ENCODE measurements around the gene RASSF4.

- RRBS, result no CpG with 5 or more reads among the region's 5 CpGs
These were observed 124.3 kb downstream of the ZNF33B start for GRCh38 chr10:42513889-42514703.

GRCh38 chr10:42783161-42783722, 647 bp downstream of the BMS1 start:
- RRBS, result no CpG with 5 or more reads among the region's 13 CpGs

- RRBS, result no CpG with 5 or more reads among the region's 10 CpGs
These were observed 34.4 kb downstream of the CSGALNACT2 start for GRCh38 chr10:43172309-43173371.

DNA sequence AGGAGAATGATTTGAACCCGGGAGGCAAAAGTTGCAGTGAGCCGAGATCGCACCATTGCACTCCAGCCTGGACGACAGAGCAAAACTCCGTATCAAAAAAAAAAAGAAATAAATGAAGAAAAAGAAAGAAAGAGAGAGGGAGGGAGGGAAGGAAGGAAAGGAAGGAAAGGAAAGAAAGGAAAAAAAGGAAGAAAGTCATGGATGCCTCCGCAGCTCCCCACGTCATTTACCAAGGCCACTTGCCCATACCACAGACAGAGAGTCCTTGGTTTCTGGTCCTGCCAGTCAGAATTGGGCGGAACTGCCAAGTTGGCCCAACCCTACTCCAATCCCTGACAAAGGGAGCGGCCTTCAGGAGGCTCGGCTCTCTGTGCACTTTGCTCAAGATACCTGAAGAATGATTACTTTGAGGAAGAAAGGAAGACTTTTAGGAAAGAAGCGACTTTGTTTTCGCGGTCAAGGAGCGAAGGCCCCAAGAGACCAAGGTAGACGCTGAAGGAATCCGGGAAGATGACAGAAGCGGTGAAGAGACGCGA, 49.2 kb upstream of the FXYD4 start:
- RRBS, result no CpG with 5 or more reads among the region's 19 CpGs

DNA sequence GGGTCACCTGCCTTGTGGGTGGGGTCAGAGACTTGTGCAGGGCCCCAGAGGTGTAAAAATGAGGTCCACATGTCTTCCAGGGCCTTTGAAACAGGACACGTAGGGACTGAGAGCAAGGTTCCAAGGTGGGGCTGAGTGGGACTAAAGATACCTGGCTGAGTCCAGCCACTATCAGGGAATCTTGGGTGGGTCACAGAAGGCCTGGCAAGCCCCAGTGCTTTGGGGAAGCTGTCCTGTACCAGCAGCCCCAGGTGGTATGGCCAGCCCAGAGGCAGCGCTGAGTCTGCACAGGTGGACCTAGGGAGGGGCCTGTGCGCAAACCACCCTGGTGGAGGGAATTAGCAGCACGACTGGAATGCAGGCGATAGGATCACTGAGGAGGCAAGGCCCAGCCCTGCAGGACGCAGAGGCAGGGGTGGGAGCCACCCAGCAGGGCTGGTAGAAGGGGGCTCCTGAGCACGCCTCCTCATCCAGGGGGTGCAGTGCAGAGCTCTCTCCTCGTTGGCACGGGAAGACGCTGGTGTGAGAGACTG, 5.8 kb downstream of the FXYD4 start:
- RRBS, result no CpG with 5 or more reads among the region's 10 CpGs

GRCh38 chr10:43816223-43816612, 167.5 kb upstream of the ZNF32 start:
- RRBS, result no CpG with 5 or more reads among the region's 5 CpGs

GRCh38 chr10:44376085-44376802, 8.7 kb downstream of the CXCL12 start:
- RRBS, result no CpG with 5 or more reads among the region's 7 CpGs

- RRBS, result no CpG with 5 or more reads among the region's 1 CpG
These were observed 53.2 kb upstream of the CXCL12 start for GRCh38 chr10:44438113-44438464.

DNA sequence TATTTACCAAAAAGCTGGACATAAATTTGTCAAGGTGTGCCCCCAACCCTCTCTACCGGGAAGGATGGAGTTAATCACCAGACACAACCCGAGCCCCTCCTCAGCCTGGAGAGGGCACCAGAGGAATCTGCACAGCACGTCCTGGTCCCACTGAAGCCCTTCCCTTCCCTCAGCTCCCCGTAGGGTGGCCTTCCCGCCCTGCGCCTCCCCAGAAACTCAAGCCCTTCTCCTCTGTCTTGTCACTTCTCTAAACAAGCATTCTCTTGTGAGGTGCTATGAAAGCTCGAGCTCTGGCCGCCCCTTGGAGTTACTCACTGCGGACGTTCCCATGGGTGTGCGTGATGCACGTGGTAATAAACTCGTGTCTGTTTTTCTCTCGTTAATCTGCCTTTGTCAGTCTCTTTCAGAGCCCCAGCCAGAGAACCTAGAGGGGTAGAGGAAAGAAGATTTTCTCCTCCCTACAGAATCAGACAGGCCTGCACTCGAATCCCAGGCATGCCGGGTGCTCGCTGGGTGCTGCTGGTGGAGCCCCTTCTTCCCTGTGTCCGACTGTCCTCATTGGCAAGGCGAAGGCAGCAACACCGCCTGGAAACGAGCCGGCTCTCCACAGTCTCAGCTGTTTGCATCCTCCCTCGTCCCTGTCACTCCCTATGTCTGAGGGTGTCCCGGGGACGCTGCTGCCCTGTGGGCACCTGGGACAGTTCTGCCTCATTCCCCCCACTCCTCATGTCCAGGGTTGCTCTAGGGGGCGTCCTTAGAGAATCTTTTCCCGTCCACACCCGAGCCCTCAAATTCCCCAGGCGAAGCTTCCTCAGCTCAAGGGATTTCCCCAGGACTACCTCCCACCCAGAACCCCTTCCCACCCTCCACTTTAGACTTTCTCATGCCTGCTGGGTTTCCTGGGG, 31.8 kb upstream of the TMEM72 start:
- RRBS, result 86% methylated on average over 9 of the region's 29 CpGs

DNA sequence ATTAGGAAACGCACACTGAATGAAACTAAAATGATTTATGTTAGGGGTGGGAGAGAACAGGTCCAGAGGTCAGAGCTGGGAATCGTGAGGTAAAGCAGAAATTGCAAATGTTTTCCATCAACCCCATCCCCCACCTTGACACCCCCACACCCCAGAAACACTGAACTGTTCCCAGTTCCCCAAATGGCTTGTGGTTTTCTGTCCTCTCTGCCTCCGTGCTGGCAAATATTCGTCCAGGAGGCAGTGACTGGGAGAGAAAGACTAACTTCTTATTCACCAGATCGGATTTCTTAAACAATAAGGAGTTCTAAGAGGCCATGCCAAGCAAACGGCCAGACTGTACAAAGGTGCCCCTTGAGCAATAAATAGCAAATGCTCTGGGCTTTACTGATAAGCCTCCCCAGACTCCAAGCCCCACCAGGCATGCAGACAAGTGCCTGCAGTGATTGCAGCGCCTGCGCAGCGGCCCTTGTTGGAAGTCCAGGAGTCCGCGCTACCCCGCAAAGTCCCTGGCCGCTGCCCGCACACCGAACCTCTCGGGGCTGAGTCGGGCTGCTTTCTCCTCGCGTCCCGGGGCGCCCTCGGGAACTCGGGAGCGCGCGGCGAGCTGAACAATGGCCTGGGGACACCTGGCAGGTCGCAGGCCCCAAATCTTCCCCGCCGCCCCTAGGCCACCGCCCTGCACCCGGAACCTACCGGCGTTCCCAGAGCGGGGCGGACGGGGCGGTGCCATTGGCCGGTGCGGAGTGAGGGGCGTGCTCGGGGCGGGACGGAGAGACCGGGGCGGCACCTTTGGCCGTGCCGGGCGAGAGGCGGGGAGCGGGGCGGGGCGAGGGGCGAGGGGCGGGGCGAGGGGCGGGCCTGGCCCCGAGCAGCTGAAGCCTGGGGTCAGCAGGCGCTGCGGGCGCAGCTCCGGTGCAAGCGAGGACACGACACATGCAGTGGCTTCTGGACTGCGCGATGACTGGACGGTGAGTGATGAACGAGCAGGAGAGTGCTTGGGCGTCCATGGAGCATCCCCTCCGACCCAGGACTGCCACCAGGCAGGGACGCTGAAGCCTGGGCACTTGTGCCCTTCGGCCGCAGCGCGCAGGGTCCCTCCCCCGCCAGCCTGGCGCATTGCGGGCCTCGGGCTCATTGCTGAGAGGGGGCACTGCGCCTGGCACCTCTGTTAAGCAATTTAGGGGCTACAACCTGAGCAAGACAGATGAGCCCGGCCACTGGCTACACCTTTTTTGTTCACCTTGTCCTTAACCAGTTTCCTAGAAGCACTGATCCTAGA, at the start of gene RASSF4:
RASSF4 (plus strand) TSS at position 907 of the 1,282 bp plus-strand sequence.
- RRBS, result 4% methylated on average over 29 of the region's 81 CpGs

DNA sequence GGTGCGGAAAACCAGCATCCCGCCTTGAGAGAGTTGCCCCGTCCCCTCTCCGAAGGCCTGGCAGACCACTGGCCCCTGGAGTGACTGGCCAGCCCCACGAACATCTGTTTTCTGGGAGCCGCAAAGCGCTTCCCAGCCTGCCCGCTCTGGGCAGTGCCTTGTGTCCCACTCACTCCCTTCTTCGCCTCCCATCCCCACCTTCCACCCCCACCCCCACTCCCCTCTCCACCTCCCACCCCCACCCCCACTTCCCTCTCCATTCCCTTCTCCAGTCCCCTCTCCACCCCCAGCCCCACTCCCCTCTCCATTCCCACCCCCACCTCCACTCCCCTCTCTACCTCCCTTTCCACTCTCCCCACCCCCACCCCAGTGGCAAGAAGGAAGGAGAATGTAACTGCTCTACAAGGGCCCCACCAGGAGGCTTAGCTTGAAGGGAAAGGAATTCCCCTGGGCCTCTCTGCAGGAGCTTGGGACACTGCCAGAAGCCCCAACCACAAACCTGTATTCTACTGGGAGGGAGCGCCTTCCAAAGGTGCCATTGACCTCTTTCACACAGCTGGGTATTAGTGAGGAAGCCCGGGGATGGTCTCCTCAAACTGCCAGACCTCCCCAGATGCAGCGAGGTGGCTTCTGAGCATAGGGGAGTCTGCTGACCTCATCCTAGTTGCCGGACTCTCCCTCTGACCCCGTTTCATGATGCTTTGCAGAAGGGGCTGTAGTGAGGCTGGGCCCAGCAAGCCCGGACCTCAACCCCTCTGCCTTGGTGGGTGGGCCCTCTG, 3.2 kb downstream of the DEPP1 start:
- RRBS, result 64% methylated on average over 4 of the region's 15 CpGs

GRCh38 chr10:44980178-44980579, 1.6 kb upstream of the DEPP1 start:
- RRBS, result no CpG with 5 or more reads among the region's 8 CpGs

- RRBS, result no CpG with 5 or more reads among the region's 6 CpGs
These were observed 2.0 kb upstream of the DEPP1 start for GRCh38 chr10:44980580-44981101.

GRCh38 chr10:44986500-44987158, 8.0 kb upstream of the DEPP1 start:
- RRBS, result no CpG with 5 or more reads among the region's 3 CpGs

- RRBS, result no CpG with 5 or more reads among the region's 9 CpGs
These were observed 604 bp upstream of the ZNF22 start for GRCh38 chr10:45000011-45000626.

- RRBS, result no CpG with 5 or more reads among the region's 17 CpGs
These were observed 626 bp downstream of the ALOX5 start for GRCh38 chr10:45374662-45375022.

- RRBS, result no CpG with 5 or more reads among the region's 16 CpGs
These were observed 1.8 kb downstream of the ALOX5 start for GRCh38 chr10:45375604-45376425.

GRCh38 chr10:45379150-45379758, 5.2 kb downstream of the ALOX5 start:
- RRBS, result no CpG with 5 or more reads among the region's 9 CpGs

DNA sequence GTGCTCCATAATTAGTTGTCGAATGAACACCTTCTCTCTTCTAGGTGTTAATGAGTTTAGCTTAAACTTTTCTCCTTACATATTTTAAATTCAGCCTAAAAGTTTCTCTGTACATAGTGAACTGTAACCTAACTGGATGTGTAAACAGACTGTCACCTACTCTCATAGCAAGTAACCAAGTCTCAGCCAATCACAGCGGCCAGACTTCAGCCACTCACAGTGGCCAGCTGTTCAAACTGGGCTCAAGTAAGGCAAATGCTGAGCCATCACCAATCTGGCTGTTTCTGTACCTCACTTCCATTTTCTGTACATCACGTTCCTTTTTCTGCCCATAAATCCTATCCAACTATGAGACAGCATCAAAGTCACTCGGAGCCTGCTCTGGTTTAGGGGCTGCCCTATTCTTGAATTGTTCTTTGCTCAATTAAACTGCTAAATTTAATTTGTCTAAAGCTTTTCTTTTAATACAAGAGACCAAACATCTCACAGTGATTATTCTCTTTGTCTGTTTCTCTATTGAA, 34.9 kb downstream of the ALOX5 start:
- RRBS, result no CpG with 5 or more reads among the region's 4 CpGs

- RRBS, result no CpG with 5 or more reads among the region's 7 CpGs
These were observed 47.2 kb downstream of the ALOX5 start for GRCh38 chr10:45421105-45421786.